Measurements from ENCODE around the gene SIPA1L2.

- PRO-cap, 2 experiments, result no peak in any of the 2 experiments
Measured at GRCh38 chr1:231365194-231366000, 27.3 kb downstream of the SPRTN start.

DNA sequence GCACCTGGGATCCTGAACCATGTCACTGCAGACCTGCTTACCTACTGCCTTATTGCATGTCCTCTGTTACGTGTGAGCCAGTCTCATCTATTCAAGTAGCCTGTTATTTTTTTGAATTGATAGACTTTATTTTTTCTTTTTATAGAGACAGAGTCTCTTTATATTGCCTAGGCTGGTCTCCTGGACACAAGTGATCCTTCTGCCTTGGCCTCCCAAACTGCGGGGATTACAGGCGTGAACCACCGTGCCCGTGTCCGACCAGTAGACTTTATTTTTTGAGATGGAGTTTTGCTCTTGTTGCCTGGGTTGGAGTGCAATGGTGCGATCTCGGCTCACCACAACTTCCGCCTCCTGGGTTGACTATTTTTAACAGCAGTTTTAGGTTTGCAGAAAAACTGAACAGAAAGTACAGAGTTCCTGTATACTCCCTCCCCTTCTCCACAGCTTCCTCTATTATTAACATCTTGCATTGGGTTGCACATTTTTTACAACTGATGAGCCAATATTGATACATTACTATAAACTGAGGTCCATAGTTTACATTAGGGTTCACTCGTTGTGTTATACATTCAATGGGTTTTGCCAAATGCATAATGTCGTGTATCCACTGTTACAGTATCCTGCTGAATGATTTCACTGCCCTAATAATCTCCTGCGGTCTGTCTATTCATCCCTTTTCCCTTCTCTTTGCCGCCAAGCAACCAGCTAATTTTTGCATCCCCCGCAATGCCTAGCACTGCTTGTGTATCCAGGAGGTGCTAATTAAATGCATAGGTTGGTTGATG, 13.9 kb upstream of the DISC1 start:
- PRO-cap, 2 experiments, result no peak in any of the 2 experiments

GRCh38 chr1:231818183-231818631, 191.6 kb downstream of the DISC1 start:
- PRO-cap, 2 experiments, result peak in 1 of 2 experiments; most common minus-strand start chr1:231818552 (in 1)

- PRO-cap, 2 experiments, result peak in 1 of 2 experiments; most common plus-strand start chr1:231818780 (in 1)
Measured at GRCh38 chr1:231818632-231819044, 192.0 kb downstream of the DISC1 start.

DNA sequence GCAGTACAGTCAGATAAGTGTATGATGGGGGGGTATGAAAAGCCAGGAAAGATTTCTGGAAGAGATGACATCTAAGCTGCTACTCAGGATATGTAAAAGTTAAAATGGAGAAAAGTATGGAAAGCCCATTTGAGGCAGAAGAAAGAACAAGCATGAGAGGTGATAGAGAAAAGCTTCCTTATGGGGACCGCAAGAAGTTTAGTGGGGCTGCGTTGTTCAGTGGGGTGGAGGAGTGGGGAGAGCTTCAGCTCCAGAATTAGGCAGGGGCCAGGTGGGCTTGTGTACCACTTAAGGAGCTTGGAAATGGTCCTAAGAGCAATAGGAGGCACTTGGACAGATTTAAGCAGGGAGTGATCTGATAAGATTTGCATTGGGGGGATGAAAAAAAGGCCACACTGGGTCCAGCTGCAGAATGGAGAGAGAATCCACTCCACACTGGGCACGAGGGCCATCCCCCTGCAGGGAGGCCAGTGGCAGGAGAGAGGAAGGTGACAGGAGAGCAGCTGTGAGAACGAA, 216.6 kb downstream of the DISC1 start:
- PRO-cap, 2 experiments, result no peak in any of the 2 experiments

- PRO-cap, 2 experiments, result no peak in any of the 2 experiments
Measured at GRCh38 chr1:231850652-231851144, 224.1 kb downstream of the DISC1 start.

DNA sequence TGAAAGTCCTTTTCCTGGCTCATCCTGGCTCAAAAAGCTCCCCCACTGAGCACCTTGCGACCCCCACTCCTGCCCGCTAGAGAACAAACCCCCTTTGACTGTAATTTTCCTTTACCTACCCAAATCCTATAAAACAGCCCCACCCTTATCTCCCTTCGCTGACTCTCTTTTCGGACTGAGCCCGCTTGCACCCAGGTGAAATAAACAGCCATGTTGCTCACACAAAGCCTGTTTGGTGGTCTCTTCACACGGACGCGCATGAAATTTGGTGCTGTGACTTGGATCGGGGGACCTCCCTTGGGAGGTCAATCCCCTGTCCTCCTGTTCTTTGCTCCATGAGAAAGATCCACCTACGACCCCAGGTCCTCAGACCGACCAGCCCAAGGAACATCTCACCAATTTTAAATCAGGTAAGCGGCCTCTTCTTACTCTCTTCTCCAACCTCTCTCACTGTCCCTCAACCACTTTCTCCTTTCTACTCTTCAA, 491.8 kb downstream of the DISC1 start:
- PRO-cap, 2 experiments, result no peak in any of the 2 experiments

DNA sequence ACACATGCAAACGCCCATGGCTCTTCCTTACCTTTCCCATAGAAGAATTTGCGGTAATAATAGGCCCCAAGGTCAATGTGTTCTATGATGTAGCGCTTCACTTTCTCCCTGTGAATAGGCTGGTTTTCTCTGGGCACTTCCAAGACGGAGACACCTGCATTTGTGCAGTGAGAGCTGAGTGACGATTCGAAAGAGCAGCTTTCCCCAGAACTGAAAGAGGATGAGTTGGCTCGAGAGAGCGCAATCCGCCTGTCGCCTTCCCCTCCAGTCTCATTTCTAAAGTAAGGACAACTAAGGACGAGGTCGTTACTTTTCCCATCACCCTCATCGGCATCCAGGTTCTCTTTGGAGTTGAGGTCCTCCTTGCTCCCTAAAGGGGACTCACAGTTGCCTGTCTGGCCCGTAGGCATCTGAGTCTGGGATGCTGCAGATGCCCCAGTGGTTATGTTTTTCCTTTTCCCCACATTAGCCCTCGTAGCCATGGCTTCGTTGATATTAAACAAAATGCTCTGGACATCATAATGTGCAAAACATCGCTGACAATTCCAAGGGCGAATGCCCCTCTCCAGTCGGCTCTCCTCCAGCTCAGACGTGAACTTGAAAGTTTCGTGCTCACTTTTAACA, 116.0 kb downstream of the SIPA1L2 start:
- PRO-cap, 2 experiments, result no peak in any of the 2 experiments

DNA sequence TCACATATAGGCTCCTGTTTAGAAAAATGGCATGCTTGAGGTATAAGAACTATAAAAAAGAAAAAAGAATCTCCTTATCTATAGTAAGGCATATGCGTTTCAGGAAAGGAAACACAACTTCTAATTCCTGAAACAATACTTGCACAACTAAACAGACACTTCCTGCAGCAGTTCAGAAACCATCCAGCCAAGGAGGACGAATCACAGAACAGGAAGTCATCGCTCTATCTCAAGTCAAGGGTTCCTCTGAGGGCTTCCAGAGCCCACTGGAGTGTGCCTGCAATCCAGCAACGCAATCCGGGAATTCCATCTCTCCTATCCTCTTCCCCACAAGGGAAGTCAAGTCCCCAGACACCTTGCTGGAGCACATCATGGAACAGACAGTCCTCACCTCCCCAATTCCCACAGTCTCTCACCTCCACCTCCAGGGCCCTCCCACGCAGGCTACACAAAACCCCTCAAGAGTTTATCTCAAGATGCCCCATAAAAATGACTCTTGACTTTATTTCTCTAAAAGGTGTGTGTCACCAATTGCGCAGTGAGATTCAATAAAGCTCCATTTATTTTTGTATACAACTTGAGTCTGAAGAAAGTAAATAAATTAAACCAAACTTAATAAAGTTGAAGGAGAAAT, 40.0 kb downstream of the SIPA1L2 start:
- PRO-cap, 2 experiments, result no peak in any of the 2 experiments

DNA sequence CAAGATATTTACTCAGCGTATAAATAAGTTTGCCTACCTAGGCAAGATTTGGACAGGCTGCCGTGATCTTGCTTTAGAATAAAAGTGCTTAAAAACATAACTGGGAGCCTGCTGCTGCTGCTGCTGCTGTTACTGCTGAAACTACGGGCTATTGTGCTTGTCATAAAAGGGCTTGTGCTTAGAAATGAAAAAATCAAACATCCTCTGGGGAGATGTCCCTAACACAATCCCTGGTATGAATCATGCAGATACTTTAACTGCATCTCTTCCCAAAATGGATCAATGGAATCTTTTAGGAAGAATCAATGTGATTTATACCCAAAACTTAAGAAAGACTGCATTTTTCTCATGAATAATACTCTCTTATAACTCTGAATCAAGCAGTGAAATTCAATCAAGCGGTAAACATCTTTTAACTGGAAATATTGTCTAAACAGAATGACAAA, 1.9 kb downstream of the SIPA1L2 start:
- PRO-cap, 2 experiments, result no peak in any of the 2 experiments

DNA sequence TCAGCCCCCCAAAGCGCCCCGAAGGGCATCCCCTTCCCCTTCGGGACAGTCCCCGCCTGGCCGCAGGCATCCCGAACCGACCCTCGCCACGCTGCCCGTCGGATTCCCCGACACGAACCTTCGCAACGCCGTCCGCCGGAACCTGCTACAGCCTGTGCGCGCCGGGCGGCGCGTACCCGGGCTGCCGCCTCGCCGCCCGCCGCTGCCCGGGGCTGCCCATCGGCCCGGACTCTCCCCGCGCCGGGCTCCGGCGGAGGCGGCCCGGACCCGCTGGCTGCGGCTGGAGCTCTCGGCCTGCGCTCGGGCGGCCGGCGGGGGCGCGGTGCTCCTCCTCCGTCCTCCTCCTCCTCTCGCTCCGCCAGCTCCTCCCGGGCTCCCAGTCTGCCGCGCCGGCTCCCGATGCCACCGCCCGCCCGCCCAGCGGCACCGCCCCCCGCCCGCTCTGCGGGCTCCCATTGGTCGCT, at the start of gene SIPA1L2:
SIPA1L2 (minus strand) TSS at position 383 of the 464 bp plus-strand sequence.
- PRO-cap, 2 experiments, result peak in 2 of 2 experiments; most common minus-strand start position 376 of the sequence (in 2)

- PRO-cap, 2 experiments, result no peak in any of the 2 experiments
Measured at GRCh38 chr1:232633930-232634669, 4.2 kb upstream of the SIPA1L2 start.

DNA sequence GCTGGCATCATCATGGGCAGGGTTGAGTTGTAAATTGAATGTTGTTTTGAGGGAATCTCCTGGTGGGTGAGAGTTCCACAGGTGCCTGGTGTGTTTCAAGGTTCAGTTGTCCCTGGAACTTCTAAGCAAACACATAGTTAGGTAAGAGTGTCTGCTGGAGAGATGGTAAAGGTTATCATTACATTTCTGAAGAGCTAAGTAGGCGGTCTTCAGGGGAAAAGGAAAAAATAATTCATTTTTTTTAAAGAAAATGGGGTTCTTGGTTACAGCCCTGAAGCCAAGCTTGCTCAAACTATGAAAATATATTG, 46.0 kb upstream of the SIPA1L2 start:
- PRO-cap, 2 experiments, result no peak in any of the 2 experiments

- PRO-cap, 2 experiments, result no peak in any of the 2 experiments
Measured at GRCh38 chr1:232690645-232690988, 60.7 kb upstream of the SIPA1L2 start.

GRCh38 chr1:232903972-232904587, 46.3 kb upstream of the NTPCR start:
- PRO-cap, 2 experiments, result no peak in any of the 2 experiments

DNA sequence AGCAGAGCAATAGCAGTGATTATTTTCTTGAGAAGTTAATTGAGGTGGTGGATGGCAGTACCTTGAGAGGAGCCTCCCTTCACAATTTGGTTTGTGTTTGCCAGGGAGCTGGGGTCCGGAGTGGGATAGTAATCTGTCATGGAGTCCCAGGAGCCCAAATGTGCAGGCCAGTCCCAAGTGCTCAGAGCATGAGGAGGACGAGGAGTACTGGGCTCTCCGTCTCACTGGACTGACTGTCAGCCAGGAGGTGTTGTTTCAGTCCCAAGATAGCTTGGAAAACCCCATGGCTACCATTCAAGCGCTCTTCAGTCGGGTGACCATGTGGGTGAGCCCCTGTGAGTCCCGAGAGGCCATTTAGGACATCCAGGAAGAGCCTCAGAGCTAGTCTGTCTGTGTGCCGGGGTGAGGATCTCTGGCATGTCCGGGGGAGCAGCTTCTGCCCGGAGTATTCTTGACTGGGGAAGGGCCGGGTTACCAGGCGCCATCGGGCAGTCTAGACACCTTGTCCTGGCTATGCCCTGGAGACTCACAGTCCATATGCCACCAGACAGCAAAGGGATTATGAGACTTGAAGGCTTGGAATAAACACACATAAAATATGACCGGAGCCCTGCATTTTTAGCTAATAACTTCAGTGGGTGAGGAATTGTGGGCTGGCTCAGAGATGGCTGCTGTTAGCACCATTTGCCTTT, 15.2 kb downstream of the NTPCR start:
- PRO-cap, 2 experiments, result peak in 1 of 2 experiments; most common plus-strand start position 448 of the sequence (in 1); most common minus-strand start position 238 of the sequence (in 1)

DNA sequence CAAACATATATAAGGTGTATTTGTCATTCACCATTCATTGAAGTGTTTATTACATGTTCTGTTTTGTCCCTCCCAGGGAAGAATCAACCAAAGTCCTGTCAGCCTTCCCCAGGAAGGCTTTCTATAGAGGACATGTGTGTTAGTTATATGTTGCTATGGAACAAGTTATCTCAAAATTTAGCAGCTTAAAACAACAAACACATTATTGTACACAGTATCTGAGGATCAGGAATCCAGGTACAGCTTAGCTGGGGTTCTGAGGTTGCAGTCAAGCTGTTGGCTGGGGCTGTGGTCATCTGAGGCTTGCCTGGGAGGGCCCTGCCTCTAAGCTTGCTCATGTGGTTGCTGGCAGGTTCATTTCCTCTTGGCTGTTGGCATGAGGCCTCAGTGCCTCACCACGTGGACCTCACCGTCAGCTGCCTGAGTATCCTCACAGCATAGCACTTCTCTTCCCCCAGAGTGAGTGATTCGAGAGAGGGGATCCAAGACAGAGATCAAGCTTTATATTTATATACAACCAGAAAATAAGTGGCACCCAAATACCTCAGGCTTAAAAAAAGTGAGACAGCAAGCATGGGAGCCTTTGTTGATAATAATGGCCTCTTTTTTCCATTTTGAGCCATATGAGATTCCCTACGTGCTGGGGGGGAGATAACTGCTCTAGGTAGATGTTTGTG, 18.5 kb downstream of the NTPCR start:
- PRO-cap, 2 experiments, result no peak in any of the 2 experiments

DNA sequence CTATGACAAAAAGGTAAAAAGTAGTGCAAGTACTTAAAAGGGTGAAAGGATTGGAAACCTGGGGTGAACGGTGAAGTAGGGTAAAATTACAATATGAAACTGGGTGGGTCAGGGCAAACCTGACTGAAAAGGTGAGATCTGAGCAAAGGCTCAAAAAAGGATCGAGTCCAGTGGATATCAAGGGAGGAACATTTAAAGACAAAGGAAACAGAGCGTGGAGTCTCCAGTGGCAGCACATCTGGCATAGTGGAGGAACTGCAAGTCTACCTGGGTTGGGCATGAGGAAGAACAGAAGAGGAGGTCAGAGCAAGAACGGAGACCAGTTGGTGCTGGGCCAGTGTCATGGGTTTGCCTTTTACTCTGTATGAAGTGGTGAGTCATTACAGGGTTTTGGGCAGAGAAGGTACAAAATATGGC, 163.7 kb downstream of the NTPCR start:
- PRO-cap, 2 experiments, result no peak in any of the 2 experiments

DNA sequence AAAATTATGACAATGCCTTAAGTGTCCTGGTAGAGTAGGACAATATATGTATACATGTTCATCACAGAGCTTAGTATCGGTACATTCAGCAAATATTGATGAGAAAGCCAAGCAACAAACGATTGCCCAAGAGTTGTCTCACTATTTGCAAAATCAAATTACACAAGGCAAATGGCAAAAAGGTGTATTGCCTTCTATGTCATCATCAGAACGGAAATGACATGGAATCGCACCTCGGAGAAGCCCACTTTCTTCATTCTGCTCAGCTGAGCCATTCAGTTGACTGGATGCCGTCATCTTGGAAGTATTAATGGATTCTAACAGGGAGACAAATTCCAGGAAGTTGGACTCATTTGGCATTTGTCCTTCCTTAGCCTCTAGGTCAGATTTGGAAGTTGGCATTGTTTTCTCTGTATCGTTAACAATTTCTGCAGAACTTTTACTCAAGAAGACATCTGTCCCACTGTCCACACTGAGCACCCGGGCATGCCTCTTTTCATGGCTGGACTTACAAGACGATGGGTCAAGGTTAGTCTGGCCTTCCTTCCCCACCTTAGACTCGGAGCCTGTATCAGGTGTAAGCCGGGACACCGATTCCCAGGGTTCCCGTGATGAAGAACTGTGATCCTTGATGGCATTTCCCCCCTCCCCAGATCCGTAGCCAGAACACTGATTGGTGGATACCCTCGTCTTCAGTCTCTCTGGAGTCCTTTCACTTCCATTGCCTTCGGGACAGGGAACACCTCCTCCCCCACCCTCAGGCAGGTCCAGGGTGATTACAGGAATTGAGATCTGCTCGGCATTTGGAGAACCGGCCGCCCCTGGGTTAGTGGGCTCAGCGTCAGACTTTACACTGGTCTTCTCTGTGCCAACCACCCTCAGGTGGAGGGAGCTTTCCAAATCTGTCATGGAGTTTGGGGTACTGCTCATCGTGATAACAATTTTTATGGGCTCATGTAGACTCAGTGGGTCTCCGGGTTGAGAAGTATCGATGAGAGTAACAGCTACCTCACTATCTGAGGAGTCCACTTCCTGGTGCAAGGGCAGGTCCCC, 37.4 kb downstream of the PCNX2 start:
- PRO-cap, 2 experiments, result no peak in any of the 2 experiments

GRCh38 chr1:233520254-233520962, 93.5 kb upstream of the KCNK1 start:
- PRO-cap, 2 experiments, result no peak in any of the 2 experiments